SK-N-MC (cell line): ENCODE results near the genes ERGIC1 and CREBRF.

DNA sequence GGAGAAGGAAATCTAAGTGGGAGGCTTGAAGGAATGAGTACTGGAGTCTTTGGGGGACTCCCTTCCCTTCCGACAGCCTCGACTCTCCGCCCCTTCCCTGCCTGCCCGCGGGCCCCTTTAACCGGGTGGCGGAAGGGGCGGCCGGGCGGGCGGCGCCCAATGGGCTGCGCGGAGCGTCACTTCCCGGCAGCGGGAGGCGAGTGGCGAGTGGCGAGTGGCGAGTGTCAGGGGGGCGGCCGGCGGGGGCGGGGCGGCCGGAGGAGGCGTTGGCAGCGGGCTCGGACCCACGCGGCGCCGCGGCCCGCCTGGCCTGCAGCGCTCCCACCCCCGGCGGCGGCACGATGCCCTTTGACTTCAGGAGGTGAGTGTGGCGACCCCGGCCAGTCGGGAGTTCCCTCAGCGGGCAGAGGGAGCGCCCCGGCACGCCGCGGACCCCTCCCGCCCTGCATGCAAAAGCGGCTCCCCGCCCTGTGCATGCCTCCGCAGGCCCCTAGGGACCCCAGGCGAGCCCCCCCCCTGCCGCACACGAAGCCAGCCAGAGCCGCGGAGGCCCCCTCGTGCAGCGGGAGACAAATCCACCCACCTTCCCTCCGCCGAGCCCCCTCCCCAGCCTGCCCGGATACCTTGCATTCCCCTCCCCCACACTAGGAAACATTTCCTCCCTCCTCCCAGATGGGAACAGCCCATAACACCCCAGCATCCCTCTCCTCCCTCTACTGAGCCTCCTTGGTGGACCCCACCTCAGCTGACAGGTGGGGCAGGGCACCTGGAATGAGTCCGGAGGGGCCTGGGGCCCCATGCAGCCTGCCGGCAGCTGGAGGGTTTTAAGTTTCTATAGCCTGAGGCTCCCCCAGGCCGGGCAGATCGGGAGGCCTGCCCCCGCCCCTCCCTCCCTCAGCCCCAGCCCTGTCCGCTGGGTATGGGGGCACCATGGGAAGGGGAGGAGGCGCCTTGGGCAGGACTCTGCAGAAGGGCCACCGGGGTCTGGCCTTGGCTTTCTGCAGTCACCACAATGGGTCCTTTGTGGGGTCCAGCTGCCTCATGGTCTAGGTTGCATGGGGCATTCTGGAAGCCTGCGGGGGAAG is at the start of gene ERGIC1:
TSS of gene ERGIC1 (plus strand) at position 179 of the 1,085 bp plus-strand sequence.
- RRBS = under 1% methylated on average over 32 of the region's 73 CpGs

GRCh38 chr5:172913102-172913850 is 45.9 kb upstream of the RPL26L1 start:
- RRBS = no CpG with 5 or more reads among the region's 11 CpGs

DNA sequence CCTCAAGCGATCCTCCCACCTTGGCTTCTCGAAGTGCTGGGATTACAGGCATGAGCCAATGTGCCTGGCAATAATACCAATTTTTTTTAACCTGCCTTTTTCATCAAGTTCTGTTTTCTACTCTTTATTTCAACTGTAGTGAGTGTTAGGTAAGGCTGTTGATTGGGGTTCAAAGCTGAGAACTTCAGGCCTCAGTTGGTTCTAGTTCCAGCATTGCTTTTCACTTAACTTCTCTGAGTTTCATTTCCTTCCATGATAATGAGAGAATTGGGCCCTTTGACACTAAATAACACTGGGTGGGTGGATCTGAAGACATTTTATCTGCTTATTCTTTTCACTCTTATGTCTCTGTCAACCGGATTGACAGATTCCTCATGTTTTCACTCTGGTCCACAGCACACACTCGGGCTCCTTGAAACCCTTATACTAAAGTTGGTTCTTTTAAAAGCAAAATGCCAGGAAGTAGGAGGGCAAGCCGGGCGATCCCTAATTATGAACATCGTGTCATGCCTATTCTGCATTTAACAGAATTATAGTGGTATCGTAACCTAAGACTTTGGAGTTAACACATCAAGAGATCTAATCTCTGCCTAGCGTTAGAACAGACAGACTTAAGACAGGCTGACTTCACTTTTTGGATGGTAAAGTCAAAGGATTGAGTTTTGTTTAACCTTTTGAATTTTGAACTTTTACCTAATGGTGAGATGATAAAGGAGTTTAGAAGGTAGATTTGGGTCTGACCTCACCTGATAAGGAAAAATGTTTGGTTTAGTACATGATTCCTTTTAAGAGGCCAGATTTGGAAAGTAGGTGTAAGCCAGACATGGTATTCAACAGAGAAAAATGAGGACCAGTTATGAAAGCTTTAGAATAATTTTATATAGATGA is 28.2 kb upstream of the CREBRF start:
- RRBS = no CpG with 5 or more reads among the region's 9 CpGs

- RRBS = no CpG with 5 or more reads among the region's 3 CpGs
These were observed 20.7 kb upstream of the CREBRF start for GRCh38 chr5:173035452-173035793.

- RRBS = under 1% methylated on average over 40 of the region's 95 CpGs
These were observed at the start of gene CREBRF for GRCh38 chr5:173056266-173057240. Gene CREBRF, plus strand, starts transcription at chr5:173056352.

GRCh38 chr5:173454765-173455698 is 126.8 kb upstream of the STC2 start:
- RRBS = no CpG with 5 or more reads among the region's 12 CpGs

GRCh38 chr5:173707159-173707951 is 90.9 kb upstream of the BOD1 start:
- RRBS = no CpG with 5 or more reads among the region's 8 CpGs

DNA sequence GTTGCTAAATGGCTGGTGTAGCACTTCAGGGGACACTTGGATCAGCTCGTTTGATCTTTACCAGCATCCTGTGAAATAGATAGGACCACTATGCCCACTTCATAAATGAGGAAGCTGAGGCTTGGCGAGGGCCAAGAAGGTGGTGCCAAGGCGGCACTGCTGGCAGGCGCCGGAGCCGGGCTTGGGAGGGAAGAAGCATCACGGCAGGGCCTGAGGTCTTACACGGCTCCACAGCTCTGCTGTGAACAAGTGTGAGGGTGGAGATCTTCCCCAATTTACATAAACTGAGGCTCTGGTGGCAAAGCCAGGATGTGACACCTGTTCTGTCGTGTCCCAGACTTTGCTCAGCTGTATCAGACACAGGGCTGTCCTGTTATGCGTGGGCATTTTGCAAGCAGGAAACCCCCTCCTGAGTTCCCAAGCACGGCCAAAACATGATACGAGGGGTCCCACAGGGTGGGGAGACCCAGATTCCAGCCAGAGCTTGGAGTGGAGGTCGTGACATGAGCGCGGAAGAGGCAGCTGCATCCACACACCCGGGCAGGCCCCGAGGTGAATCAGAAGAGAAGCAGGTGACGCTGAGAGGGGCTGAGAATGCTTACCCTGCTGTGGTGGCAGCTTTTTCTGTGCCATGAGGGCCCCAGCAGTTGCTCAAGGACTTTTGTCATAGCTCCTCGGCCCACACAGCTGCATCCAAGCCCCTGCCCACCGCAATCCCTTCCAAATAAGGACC is 117.5 kb upstream of the BOD1 start:
- RRBS = no CpG with 5 or more reads among the region's 20 CpGs

DNA sequence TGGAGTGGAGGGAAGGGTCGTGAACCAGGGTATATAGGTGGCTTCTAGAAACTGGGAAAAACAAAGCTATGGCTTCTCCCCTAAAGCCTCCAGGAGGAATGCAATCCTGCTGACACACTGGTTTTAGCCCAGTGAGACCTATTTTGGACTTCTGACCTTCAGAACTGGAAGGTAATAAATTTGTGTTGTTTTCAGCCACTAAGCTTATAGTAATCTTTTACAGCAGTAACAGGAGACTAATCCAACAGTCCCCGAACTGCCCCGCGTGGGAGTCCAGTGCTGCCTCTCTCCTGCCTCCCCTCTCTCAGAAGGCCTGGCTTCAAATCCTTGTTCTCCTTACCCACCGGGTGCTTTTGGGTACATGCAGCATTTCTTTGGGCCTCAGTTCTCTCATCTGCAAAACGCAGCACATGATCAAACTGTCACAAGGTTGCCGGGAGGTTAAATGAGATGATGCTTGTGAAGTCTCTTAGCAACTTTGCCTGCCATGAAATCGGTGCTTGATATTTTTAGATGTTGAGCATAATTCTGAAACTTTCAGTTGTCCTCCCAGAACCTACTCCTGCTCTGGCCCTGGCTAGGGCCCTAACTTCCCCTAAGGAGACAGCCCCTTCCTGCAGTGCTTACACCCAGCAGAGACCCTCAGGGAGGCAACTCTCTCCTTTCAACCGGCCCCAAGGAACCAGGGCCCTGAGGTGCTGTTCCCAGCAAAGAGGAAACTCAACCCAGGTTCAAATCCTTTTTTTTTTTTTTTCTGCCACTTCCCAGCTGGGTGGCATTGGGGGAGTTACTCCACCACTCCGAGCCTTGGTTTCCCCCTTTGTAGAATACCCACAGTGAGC is 127.4 kb upstream of the BOD1 start:
- RRBS = 95% methylated on average over 3 of the region's 10 CpGs

DNA sequence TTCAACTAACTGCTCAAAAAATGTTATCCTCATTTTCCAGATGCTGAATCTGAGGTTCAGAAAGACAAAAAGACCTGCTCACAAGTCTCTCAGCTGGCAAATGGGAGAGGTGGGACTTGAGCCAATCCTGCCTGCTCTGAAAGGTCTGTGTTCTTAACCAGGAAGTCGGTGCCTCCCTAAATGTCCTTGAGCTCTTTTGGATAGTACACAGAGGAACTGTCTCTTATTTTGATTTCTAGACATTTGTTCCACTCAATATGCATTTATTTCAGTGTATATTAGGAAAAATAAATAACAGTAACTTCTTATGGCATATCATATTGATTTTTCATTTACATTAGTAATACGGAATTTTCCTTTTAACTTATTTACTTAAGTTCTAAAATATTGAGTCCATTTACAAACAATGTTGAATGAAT is 9.5 kb upstream of the CPEB4 start:
- RRBS = no CpG with 5 or more reads among the region's 2 CpGs

GRCh38 chr5:173891205-173892393 is 3.5 kb downstream of the CPEB4 start:
- RRBS = no CpG with 5 or more reads among the region's 6 CpGs

DNA sequence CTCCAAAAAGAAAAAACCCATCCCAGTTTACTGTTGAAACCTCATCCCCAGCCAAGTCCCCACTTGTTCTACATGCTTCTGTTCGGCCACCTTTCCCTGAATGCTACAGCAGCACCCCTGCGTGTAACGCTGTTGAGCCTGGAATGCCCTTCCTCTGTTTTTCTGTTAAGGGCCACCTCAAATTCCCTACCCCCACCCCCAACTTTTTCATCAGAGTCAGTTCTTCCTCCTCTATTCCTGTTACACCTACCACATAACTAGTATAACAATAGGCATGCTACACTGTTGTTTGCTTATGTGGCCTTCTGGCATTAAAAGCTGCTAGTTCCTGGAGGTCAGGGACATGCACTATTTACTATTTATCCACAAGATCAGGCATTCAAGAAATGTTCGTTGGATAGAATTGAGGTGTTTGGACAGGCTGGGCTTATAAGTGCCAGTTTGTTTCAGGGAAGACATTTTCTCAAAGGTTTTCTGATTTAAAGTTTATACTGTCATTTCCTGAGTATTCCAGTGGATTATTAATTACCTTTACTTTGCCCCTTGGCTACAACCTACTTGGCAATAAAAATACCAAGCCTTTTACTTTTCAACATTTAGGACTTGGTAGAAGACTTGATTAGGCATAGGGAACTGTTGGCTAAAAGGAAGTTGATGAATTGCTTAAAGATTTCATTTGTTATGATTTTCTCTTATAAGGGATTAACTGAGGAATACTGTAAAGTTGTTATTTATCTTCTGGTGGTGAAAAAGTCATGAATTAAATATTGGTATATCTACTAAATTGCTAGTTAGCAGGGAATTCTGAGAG is 46.9 kb upstream of the C5orf47 start:
- RRBS = no CpG with 5 or more reads among the region's 4 CpGs

- RRBS = no CpG with 5 or more reads among the region's 3 CpGs
These were observed 38.1 kb upstream of the C5orf47 start for GRCh38 chr5:173950805-173951244.

- RRBS = no CpG with 5 or more reads among the region's 10 CpGs
These were observed 32.8 kb upstream of the C5orf47 start for GRCh38 chr5:173955887-173956803.

GRCh38 chr5:174923419-174923620 is 198.9 kb downstream of the MSX2 start:
- RRBS = no CpG with 5 or more reads among the region's 5 CpGs

GRCh38 chr5:175398048-175398440 is 45.9 kb downstream of the DRD1 start:
- RRBS = no CpG with 5 or more reads among the region's 13 CpGs

DNA sequence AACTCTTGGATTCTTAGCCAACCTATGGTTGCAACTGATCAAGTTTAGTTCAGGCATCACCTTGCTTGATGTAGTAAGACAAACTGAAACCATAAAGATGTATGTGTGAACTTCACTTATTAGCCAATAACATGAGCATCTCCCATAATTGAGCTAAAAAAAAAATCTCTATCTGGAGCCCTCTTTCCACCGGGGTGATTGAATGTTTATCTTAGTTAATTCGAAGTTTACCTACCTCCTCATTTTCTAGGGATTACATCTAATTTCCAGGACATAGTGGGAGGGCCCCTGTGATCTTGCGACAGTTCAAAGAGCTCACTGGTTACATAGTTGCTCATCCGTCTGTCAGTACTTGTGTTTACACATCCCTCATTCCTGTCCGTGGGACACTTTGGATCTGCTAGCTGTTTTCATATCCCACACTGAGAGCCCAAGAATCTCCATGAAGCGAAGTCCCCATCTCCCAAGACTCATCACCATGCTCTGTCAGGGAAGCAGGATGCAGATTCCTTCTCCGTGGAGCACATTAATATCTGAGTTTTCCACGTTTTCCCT is 10.4 kb upstream of the SFXN1 start:
- RRBS = no CpG with 5 or more reads among the region's 8 CpGs

GRCh38 chr5:175603992-175604508 is 53.8 kb upstream of the HRH2 start:
- RRBS = no CpG with 5 or more reads among the region's 4 CpGs

DNA sequence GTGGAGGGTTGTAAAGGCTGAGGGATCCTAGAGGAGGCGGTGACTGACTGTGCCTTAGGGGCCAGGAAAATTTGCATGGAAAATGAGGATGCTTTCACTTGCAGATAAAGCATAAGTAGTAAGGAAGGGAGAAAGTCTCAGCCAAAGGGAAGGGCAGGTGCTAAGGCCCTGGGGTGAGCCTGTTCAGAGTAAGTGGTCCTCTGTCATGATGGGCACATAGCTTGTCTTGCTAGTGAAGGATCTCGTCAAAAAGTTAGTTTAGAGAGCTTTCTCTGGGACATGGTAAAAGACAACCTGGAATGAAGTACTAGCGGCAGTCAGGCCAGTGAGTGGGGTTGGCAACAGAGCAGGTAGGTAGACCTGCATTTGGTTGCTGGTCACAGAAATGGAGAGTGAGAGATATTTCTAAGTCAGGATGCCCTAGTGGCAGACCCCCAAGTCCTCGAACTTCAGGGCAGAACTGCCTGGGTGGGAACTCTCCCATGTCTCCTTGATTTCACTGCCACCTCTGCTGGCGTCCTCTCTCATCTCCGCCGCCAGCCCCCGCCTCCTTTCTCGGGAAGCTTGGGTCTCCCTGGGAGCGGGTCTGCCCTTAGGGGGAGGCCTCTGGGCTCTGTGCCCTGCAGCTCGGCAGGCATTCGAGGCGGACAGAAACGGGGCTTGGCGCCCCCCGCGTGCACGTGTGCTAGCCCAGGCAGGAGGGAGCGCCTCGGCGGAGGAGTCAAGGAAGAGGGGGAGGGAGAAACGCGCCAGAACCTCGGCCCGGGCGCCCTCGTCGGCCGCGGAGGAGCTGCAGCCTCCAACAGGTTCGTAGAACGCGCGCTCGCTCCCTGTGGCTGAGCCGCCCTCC is 75.2 kb upstream of the CPLX2 start:
- RRBS = 3% methylated on average over 6 of the region's 36 CpGs

DNA sequence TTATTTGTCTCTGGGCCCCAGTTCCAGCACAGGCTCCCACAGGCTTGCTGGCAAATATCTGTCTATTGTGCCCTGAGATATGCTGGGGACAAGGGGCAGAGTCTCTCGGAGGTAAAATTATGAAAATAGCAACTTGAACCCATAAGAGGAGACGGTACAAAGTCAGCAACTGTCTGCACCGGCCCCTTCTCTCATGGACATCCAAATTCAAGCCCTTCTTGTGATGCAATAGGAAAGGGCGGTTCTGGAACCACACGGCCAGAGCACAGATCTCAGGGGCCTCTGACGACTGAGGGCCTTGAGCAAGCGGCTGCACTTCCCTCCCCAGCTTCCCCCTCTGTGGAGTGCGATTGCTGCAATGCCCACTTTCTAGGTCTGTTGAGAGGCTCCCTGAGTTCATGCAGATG is 17.9 kb upstream of the CPLX2 start:
- RRBS = no CpG with 5 or more reads among the region's 8 CpGs